ENCODE measurements around a stretch of chr10.

DNA sequence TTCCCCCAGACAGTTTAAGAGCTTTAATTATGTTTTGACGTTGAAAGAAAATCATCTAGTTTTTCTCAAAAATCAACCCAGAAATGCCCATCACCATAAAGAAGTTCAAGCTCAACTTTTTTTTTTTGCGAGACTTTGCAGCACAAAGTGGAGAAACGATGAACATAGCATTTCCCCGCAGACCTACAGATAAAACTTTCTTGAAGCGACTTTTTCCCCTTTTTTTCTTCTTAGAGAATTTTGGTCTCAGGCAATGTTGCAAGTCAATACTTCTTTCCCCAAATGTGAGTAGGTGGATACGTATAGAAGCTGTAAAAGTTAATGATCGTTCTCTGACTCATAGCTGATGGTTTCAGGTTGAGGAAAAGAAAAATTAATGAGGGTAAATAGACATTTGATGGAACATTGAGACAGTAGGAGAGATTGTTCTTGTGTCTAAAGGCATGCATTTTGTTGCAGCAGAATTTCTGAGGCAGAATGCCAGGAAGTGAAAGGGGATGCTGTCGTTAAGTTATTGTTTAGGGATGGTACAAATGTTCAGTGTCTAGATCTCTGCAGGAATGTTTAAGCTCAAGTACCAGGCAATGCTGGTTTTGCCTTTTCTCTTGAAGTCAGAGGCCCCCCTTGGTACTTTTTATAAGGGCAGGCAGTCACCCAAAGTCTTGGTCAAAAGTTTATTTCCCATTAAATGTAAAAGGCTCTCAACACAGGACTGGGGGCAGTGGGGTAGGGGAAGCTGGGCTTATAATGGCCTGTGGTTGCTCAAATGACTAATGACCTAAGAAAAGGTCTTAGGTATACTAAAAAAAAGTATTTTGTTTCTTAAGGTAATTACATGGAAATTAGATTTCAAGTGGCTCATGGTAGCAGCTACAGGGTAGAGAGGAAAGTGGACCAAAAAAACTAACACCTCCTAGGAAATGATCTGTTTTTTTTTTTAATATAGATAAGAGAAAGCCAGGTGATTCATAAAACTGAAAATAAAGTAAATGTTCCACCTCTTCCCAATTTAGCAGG lies 9.3 kb downstream of the TCF7L2 start:
- PRO-cap: no peak
- RRBS: no CpG with 5 or more reads among the region's 8 CpGs

DNA sequence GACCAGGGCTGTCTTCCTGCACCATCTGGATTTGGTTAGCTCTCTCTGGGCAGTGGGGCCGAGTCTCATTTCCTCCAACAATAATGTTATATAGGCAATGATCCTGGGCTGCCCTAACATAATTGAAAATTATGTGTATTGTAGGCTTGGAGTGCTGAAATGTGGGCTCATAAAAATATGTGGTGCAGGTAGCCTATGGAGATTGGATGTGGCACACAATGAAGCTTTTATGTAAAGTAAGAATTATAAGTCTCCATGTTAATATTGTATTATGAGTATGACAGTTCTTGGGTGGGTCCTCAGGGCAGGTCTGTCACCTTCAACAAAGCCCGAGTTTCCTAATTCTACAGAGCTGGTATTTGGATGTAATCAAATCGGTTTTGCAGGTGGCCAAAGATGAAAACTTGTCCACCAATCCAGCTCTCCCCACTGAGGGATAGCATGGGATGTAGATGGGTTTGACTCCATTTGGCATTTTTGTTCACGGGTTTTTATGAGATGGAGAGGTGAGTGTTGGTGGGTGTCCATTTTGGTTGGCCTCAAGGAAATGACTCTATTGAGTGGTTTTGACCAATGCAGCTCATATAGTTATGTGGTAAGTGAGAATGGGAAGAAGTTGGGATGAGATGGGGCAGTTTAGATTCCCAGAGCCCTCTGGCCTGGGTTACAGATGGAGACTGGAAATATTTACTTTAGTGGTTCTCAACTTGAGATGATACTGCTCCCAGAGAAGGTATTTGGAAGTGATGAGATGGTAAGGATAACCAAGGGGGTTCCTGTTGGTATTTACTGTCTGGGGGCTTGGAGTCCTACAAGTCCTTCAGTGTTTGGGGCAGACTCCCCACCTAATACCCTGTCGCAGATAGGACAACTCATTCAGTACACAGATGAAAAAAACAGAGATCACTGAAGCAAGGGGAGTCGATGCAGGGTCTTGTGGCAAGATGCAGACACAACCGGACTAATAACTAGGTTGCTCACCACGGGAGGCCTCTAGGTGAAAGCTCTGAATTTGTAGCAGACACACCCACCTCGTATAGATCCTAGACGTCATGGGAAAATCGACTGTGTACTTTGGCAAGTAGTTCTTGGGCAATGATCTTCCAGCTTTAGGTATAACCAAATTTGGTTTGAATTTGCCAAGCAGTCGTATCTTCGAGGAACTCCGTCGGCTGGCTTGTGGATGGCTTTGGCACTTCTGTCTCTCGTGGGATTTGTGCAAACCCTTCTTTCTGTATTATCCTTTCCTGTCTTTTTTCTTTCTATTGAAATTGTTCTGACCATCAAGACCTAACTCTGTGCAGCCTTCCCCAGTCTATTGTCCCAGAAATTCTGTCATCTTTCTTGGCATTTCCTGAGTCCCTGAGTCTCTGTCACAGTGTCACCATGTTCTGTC lies 87.8 kb downstream of the TCF7L2 start:
- PRO-cap: no peak
- RRBS: no CpG with 5 or more reads among the region's 16 CpGs

DNA sequence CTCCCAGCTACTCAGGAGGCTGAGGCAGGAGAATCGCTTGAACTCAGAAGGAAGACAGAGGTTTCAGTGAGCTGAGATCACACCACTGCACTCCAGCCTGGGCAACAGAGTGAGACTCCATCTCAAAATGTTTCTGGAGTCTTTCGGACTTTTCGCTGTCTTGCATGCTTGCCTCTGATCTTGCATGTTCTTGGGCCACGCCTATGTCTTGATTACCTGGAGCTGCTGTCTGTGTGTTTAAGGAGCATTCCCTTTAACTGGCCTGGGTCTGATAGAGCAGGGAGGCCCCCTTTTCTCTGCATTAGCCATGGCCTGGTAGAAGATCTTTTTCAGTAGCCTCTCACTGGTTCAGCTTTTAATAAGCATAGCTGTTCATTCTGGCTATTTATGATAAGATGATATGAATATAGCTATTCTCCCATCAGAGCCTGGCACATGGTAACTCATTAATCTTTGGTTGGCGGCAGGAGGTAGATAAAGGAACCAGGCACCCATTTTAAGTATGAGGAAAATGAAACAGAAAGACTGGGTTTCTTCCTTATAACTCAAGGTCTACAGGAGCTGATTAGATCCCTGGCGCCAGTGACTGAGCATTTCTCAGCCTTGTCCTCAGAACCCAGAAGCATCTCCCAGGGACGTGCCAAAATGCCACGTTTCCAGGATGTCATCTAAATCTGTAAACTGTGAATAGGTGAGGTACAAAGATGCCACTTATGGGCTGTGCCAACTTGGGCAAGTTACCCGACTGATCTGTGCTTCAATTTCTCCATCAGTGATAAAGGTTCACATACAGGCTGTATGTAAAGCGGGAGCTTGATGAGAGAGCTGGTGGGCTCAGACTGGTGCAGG lies 141.8 kb downstream of the TCF7L2 start:
- PRO-cap: no peak
- RRBS: no CpG with 5 or more reads among the region's 10 CpGs

DNA sequence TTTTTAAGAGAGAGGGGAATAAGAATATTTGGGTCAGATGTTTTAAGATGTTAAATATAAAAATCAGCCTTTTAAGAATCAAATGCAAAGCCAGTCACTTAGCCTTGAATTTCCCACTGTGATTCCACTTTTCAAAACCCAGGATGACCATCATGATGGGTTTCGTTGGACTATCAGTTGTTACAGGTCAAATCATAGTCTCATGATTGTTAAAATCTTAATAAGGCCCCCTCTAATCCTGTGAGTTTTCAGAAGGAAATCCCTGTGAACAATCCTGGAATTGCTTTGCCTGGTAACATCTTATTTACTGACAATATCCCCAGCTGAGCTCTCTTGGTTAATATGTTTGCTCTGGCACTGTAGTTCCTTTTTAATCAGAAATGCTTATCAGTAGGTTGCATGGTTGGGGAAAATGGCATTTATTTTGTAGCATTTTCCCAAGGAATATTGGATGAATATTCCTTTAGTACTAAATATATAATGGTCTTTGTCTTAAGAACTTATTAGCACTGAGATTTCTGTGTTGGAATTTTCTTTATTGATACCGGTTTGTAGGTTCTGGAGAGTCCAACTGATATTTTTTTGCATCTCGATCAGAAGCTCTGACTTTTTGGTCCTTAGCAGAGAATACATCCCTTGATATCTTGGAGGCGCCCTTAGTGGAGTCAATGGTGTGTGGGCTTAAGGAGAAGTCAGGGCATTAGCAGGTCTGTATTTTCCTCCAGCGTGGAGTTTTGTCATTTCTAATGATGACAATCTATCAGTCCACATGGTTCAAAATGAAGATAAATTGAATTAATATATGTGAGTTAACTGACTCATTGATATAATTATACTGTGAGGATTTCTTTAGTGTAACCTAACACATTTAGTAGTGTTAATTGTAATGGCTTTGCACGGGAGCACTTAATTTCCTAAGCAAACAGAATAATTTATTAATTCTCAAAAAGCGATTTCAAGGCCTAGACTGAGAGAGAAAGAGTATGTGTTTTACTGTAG lies 164.1 kb downstream of the TCF7L2 start:
- PRO-cap: no peak
- RRBS: no CpG with 5 or more reads among the region's 7 CpGs

GRCh38 chr10:113152201-113152899 lies 202.3 kb downstream of the TCF7L2 start:
- PRO-cap: no peak
- RRBS: no CpG with 5 or more reads among the region's 20 CpGs

DNA sequence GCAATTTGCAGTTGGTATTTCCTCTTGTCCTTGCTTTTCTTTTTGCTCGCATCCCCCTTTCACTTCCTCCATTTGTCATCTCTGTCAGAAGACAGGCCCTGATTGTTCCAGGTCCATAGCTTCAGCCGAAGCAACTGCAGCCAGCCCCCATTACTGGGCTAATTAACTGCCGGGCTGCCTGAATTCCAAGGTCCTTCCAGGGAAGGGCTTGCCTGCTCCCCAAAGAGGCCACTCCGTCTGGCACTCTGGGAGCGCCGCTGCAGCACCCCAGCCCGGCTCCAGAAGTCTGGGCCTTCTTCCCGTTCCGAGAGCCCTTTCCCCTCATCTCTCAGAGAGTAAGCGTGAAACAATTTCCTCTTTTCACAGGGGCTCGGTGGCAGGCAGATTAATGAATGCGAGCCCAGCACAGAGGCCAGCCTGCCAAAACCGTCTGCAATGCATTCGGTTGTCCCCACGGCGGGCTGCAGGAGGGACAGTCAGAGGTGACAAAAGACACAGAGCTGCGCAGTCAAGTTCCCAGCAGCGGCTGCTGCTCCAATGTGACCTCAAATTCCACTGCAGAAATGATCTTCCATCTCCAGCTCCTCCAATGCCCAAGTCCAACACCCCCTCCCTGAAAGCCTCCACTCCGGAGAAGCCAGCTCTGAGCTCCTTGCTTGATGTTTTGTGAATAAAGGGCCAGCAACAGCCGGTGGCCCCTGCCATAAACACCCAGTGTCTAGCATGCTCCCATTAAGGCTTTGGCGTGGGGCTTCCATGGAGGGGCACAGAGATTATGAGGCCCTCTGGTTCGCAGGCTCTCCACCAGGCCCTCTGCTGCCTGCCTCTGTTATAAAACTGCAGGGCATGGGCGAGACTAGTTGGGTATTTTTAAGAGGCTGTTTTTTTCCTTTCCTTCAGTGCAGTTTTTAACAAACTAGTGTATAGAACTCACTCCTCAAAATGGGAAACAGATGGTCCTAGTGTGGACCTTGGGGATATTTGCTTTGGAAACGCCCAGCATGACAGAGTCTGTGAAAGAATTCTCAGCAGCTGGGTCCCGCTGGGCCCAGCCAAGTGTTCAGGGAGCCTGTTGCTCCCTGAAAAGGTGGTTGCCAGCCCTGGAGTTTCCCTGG lies 279.2 kb upstream of the HABP2 start:
- PRO-cap: bidirectional peak, plus-strand start at position 483 of the sequence, minus-strand start at position 288 of the sequence
- RRBS: 21% methylated on average over 5 of the region's 25 CpGs

GRCh38 chr10:113381860-113382290 lies 171.0 kb upstream of the HABP2 start:
- PRO-cap: unidirectional peak, minus-strand start at chr10:113382003
- RRBS: no CpG with 5 or more reads among the region's 7 CpGs

DNA sequence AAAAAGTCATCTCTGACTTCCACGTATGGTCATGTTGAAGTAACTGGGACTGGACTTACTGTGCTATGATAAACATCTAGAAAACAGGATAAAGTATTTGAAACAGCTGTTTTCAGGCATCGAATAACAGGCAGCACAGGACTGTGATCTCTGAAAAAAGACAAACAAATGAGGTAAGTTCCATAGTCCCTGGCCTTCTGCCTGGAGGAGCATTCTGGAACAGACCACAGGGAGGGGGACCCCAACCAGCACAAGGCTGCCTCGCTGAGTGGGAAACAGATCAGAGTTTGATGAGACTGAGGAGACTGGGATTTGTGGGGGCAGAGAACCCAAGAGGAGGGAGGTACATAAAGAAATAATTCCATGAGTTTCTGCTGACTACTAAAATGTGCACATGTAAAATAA lies 89.0 kb upstream of the HABP2 start:
- PRO-cap: no peak
- RRBS: no CpG with 5 or more reads among the region's 3 CpGs

DNA sequence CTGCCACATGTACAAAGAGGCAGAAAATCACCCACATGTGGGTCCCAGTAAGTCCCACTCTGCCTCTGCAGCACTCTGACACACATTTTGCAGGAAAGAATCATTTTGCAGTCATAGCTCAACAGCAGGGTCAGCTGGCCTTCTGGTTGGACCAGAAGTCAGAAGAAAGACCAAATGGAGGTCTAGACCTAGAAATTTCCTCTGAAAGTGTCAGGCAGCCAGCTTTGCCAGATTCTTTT lies 10.9 kb upstream of the HABP2 start:
- PRO-cap: no peak

DNA sequence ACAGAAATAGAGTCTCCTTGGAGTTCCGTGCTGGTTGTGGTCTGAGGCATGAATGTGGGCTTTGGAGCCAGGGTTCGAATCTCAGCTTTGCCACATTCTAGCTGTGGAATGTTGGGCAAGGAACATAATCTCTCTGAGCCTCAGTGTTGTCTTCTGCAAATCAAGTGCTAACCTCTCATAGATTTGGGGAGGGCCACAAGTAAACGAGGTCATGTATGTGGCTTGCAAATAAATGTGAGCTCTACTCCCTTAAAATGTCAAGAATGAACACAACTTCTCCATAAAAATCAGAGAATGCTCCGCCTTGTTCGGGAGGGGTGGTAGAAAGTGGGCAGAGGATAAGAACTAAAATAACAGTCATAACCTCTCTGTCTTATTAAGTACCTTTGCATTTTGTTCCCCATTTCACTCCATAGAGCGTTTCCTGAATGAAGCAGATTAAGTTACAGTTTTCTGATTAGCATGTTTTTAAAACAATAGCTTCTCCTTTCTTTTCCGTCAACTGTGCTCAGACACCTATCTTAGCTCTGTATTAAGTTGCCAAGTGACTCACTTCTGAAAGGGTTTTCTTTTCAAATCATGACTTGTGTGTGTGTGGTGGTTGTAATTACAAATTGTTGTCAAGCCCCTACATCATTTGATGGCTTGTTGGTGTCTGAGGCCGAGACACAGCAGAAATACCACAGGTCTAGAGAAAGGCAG lies 1.2 kb downstream of the HABP2 start:
- PRO-cap: no peak
- RRBS: no CpG with 5 or more reads among the region's 8 CpGs

DNA sequence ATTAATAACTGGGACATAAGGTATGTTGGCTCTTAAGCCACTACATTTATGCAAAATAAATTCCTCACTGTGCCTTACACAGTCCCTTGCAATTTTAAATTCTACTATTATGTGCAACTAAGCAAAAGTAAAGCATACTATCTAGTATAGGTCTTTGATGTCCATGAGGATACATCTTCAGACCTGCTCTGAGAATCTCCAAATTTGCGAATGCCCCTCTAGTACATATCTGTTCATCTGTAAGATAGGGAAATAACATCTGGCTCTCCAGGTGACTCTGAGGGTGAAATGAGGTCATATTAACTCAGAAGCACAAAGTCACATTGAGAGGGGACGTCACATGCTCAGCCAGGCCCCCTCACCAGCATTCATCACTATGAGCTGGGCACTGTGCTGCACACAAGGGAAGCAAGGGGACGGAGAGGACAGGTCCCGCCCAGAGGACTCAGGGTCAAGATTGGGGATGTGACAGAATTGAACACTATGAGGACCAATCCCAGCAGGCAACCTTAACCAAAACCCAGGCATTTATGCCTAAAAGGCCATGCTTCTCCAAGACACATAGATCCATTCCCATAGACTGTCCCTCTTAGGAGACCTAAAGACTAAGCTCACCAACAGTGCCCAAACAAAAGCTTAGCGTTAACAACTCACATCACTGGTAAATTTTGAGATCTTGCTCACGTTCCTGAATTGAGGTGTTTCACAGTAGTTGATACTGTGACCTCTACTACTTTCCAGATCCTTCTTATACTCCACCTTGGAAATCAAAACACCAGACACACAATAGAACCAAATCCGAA lies 21.4 kb downstream of the NRAP start:
- PRO-cap: no peak
- RRBS: no CpG with 5 or more reads among the region's 7 CpGs

DNA sequence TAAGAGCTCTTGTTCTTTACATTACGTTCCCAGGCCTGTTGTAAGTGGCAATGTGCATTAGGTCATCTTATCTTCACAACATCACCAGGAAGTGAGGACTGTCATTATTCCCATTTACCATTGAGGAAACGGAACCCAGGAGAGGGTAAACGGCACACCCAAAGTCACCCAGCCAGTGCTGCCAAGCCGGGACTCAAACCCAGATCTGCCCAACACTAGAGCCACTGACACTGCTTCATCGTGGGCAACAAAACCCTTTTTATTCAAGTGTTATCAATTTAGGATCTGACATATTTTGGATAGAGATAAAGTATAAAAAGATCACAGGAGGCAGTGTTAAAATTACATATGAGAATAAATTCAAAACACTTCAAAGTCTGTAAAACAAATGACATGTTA lies 73.2 kb downstream of the NHLRC2 start:
- PRO-cap: no peak
- RRBS: no CpG with 5 or more reads among the region's 5 CpGs

DNA sequence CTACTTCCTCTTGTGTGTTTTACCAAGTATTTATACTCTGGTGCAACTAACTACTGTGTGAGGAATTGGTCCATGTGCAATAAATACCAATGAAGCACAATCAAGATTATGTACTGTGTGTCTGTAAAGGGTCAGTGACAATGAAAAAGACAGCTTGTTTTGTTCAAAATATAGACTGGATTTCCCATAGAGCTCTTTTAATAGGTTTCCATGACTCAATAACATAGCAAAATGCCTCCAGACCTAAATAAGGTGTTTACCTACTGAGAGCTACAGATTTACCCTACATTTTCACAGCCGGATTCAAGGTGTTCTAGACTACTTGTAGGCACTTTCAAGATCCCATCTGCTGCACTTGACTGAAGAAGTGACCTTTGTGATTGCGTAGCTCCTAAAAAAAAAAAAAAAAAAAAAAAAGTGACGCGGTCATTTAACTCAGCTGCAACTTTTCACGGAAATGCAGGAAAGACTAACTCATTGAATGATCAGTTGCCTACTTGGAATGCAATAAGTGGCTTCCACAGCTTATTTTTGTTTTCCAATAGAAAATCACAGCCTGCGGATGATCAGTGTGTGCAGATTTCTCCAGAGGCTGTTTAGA lies 3.2 kb downstream of the ADRB1 start:
- PRO-cap: no peak
- RRBS: no CpG with 5 or more reads among the region's 6 CpGs

DNA sequence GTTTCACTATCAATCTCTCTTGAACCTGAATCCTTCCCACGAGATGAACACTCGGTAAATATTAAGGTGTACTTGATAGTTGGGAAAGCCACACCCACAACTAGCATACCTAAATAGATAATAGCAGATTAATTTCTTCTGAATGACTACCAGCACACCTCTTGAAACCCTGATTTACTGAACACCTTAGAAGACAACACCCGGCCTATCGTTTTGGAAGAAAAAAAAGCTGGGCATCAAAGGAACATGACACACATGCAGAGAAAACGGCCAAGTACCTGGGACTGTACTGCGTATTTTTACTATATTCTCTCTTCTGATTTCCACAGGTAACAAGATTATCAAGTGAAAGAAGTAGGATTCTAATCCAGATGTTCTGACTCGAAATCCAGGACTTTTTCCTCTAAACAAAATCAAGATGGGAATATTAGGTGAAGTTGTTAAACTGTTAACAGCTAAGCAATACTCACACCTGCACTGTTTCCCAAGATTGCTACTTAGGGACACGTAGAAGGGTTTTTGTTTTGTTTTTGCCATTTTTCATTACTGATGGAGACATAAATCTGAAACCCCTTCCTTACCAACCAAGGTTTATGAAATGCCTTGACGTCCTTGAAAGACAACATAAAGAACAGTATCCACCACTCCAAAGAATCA lies 1.0 kb downstream of the CCDC186 start:
- PRO-cap: no peak
- RRBS: no CpG with 5 or more reads among the region's 9 CpGs

- PRO-cap: no peak
- RRBS: no CpG with 5 or more reads among the region's 11 CpGs
Observed at GRCh38 chr10:114259629-114260033, 20.6 kb downstream of the VWA2 start.

GRCh38 chr10:114260869-114261418 lies 21.9 kb downstream of the VWA2 start:
- PRO-cap: no peak
- RRBS: no CpG with 5 or more reads among the region's 2 CpGs

DNA sequence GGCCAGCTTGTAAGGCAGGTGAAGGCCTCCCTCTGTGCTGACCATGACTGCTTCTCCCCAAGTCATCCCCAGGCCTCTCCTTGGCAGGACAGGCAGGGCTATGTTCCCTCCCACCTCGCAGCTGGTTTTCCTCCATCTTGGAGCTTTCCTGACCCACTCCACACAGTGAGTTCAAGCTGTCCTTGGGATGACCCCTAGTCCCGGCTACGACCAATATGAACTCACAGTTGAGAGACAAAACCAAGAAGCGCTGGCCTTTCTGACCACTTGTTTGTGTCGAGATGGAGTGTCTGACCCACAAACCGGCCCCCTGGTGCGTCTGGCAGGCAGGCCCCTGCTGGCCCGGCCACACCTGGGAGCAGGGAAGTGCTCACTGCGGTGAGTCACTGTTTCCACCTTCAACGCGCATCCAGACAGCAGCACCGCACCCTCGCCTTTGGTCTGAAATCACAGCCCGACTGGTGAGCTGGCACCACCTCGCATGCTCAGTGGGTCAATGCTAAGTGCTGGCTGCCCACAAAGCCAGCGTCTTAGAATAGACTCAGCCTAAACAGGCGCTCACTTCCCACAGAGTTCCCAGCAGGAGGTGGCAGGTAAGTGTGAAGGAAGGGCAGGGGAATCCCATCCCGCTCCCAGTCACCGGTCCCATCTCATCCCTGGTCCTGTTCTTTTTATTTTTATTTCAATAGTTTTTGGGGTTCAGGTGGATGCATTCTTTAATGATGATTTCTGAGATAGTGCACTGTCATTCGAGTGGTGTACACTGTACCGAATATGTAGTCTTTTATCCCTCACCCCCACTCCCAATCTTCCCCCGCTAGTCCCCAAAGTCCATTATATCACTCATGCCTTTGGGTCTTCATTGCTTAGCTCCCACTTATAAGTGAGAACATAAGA lies 81.7 kb downstream of the VWA2 start:
- PRO-cap: no peak
- RRBS: 24% methylated on average over 6 of the region's 22 CpGs

GRCh38 chr10:114437801-114438169 lies 33.5 kb upstream of the AFAP1L2 start:
- PRO-cap: no peak
- RRBS: no CpG with 5 or more reads among the region's 4 CpGs

DNA sequence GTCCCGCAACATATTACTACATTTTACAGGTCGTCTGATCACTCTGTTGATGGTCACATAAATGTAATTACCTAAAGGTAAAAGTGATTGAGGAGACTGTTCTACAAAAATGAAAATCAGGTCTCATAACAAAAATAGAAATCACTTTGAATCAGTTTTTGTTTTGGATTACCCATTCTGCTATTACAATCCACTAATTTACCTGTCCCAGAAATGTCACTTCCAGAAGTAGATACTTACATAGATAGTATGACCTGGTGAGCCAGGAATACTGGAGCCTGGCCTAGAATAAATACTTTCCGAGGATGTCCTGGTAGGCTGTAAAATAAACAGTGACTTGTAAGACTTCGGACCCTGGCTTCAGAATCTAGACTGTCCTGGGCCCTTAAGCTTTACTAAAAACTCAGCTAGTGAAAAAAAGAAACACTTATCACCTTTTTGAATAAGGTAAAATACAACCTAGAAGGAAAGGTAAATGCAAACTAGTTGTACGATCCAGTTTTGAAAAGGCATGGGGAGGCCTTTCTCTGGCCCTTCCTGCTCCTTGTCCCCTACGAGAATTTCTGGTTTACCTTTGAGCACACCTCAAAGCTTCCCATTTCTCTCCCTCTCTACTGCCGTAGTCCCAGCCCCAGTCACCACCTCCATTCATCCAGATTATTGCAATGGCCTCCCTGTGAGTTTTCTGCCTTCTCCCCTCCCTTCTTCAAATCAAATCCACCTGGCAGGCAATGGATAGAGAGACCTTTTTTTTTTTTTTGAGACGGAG lies 69.5 kb upstream of the AFAP1L2 start:
- PRO-cap: no peak
- RRBS: no CpG with 5 or more reads among the region's 8 CpGs

GRCh38 chr10:114495466-114495988 lies 91.2 kb upstream of the AFAP1L2 start:
- PRO-cap: no peak
- RRBS: no CpG with 5 or more reads among the region's 3 CpGs

Data from kidney (tissue), 2 donors.